Hepatocyte (in vitro differentiated cells and primary cell): ENCODE measurements around the gene CNR2.

GRCh38 chr1:23560424-23561082, 1.3 kb upstream of the ID3 start:
- RAMPAGE, long total RNA = no peak
- RRBS = no CpG with 5 or more reads among the region's 6 CpGs

GRCh38 chr1:23694163-23695039, 2.8 kb downstream of the RPL11 start:
- RAMPAGE, long total RNA = no peak
- RRBS = no CpG with 5 or more reads among the region's 11 CpGs

DNA sequence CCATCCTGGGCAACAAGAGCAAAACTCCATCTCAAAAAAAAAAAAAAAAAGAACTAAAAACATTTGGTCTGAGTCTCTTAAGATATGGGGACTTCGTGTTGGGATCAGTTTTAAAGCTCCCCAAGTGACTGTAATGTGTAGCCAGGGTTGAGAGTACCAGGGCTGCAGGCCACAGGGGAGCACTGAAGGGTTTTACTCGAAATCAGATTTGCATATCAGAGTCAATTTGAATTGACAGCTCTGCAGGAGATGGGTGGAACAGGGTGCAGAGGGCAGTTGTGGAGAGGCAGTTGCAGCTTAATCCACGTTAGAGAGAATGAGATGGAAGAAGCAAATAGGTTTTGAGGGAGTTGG, 20.7 kb upstream of the ELOA start:
- RAMPAGE, long total RNA = no peak
- RRBS = no CpG with 5 or more reads among the region's 3 CpGs

GRCh38 chr1:23801206-23801747, 723 bp upstream of the GALE start:
- RAMPAGE, long total RNA = no peak
- RRBS = 8% methylated on average over 6 of the region's 23 CpGs

GRCh38 chr1:23866925-23867171, 1.2 kb downstream of the FUCA1 start:
- RAMPAGE, long total RNA = no peak
- RRBS = no CpG with 5 or more reads among the region's 4 CpGs

GRCh38 chr1:23908713-23909345, 4.3 kb downstream of the CNR2 start:
- RAMPAGE, long total RNA = no peak
- RRBS = no CpG with 5 or more reads among the region's 9 CpGs

GRCh38 chr1:23913160-23913731, at the start of gene CNR2:
Gene CNR2 (minus strand): TSS chr1:23913362.
- RAMPAGE, long total RNA = no peak
- RRBS = no CpG with 5 or more reads among the region's 7 CpGs

DNA sequence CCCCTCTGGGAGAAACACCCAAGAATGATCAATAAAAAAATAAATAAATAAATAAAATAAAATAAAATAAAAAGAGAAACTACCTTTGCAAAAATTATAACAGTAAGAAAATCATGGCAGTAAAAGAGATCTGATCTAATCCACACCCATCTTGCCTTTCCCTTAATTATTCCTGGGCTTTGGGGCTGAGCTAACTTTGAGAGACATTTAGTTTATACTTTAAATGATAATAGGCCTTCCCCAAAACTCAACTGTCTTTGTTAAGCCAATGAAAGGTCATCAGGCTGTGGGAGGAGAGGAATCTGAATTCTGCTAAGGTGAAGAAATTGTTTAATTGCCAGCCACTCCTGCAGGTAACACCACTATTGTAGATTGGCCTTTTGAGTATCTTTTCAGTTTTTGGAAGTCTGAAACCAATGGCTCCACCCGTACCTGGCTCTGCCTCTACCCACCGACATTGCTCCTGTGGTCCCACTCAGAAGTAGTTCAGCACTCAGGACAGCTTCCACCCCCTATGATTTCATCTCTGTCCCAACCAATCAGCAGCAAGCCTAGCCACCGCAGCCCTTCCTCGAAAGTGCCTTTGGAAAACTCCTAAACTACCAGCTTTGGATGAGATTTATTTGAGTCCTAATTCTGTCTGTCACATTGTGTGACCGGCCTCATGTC, 23.0 kb upstream of the PNRC2 start:
- RAMPAGE, long total RNA = no peak
- RRBS = no CpG with 5 or more reads among the region's 5 CpGs

- RAMPAGE, long total RNA = no peak
- RRBS = no CpG with 5 or more reads among the region's 16 CpGs
These were observed 38.7 kb upstream of the SRSF10 start for GRCh38 chr1:24018566-24019424.

GRCh38 chr1:24105000-24105688, 6.8 kb downstream of the MYOM3 start:
- RAMPAGE, long total RNA = no peak
- RRBS = no CpG with 5 or more reads among the region's 15 CpGs

- RAMPAGE, long total RNA = no peak
- RRBS = no CpG with 5 or more reads among the region's 2 CpGs
These were observed 33.5 kb downstream of the NCMAP start for GRCh38 chr1:24589371-24589715.

GRCh38 chr1:24672724-24673356, 29.7 kb downstream of the SRRM1 start:
- RAMPAGE, long total RNA = no peak
- RRBS = no CpG with 5 or more reads among the region's 1 CpG

DNA sequence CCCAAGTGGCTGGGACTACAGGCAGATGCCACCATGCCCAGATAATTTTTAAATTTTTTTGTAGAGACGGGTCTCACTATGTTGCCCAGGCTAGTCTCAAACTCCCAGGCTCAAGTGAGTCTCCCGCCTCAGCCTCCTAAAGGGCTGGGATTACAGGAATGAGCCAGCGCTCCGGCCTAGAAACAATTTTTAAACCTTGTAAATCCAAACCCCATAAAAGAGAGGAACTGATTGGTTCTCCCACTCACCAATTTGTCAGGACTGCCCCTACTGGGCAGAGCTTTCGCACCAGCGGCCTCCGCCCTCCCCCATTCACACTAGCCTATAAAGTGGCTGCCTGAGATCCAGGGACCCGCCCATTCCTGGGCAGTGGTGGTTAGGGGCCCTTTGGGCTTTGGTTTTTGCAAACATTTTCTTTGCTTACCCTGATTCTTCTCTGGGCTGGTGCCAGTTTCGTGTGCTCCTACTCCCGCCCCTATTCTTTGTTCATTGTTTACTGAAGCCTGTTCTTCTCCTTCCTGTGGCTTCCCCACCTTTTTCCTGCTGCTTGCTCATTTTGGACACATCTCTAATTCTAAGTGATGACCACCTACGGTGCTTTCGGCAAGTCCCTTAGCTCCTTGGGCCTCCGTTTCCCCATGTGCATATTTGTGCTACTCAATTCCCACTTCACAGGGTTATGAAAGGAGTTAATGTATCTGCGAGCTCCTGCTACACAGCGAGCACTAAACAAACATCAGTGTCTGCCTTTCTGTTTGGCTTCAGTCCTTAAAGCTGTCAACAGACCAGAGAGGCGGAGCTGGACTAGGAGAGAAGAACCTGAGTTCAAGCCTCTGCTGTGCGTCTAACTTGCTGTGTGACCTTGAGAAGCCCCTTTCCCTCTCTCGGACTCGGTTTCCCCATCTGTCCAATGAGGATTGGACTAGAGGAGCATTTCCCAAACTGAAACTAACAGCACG, 39.8 kb upstream of the CLIC4 start:
- RAMPAGE, long total RNA = no peak
- RRBS = no CpG with 5 or more reads among the region's 20 CpGs

- RAMPAGE, long total RNA = no peak
- RRBS = no CpG with 5 or more reads among the region's 10 CpGs
These were observed 20.6 kb upstream of the CLIC4 start for GRCh38 chr1:24724526-24725186.

GRCh38 chr1:24798879-24799603, 53.8 kb downstream of the CLIC4 start:
- RAMPAGE, long total RNA = no peak
- RRBS = no CpG with 5 or more reads among the region's 50 CpGs

DNA sequence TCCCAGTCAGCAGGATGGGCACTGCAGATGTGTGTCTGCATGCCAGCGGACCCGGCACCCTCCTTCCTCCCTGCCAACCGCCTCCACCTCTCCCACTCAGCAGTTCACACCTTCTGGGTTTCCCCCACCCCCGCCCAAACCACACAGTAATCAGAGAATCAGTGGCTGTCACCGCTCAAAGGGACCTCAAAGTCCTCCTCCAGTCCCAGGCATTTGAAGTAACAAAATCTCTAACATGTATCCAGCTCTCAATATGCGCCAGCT, 5.0 kb downstream of the RUNX3 start:
- RAMPAGE, long total RNA = no peak
- RRBS = no CpG with 5 or more reads among the region's 6 CpGs

GRCh38 chr1:24928474-24929200, 1.4 kb downstream of the RUNX3 start:
- RAMPAGE, long total RNA = no peak
- RRBS = 6% methylated on average over 4 of the region's 39 CpGs

DNA sequence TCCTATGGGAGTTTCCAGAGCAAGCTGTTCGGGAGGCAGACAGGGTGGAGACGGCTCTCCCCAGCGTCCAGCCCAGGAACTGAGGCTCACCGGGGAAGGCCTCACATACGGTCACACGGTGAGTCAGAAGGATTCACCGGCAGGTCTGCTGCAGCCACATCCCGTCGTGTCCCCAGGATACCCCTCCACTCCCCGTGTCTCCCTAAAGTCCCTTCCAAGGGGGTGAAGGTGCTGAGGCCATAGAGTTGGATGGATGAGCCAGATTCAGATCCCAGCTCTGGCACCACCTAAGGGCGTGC, 40.4 kb upstream of the RUNX3 start:
- RAMPAGE, long total RNA = no peak
- RRBS = 20% methylated on average over 3 of the region's 11 CpGs

DNA sequence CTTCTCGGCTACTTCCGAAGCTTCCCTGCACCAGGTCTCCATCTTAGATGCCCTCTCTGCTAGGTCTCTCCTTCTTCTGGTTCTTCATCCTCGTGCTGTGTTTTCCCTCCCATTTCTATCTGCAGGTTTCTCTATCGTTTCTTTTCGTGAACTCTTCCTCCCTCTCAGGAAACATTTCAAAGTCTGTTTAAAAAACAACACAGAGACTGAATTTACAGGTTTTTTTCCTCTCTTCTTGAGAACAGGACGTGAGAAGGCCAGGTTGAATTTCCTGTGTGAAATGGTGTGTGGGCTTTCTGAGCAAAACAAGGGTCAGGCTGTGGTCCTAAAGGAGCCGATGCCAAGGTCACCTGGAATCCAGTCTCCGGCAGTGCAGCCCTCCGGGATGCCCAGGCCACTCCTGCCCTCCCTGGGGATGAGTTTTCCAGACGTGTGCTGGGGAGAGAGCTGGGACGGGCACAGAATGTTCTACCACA, 62.6 kb upstream of the RUNX3 start:
- RAMPAGE, long total RNA = no peak
- RRBS = no CpG with 5 or more reads among the region's 11 CpGs

- RAMPAGE, long total RNA = no peak
- RRBS = no CpG with 5 or more reads among the region's 29 CpGs
These were observed 101.9 kb upstream of the RUNX3 start for GRCh38 chr1:25031629-25032664.